Right atrium auricular region (tissue), 2 donors: ENCODE results near the gene OR10J5.

DNA sequence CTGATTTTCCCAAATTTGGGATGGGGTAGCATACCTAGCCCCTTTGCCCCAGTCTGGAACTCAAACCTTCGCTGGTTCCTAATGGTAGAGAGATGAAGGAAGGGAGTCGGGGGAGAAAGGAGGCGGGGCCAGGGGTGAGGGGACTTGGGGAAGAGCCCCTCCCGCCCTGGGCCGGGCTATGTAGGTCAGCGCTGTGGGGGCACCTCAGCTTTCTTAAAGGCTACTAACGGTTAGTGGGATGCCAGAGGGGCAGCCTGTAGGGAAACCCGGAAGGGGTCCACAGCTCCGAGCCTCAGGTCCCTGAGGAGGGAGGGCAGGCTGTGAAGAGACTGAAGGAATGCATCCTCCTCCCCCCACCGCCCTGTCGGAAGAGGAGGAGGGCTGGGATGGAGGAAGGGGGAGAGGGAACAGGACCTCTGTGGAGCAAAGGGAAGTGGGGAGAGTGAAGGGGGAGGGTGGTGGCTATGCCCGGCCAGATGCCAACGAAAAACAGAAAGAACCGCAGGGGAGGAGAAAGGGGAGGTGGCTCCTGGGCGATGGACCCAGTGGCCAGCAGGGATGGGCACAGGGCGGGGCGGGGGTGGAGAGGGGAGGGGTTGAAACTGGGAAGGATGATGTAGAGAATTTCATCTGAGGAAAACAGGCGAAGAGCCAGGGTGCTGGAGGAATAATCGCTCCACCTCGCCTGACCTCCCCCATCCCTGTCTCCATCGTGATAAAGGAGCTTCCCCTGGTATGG is 1.4 kb downstream of the CADM3 start:
- PRO-cap: bidirectional peak, plus-strand start at position 629 of the sequence, minus-strand start at position 366 of the sequence
- RAMPAGE, long total RNA, 2 experiments: no peak in any of the 2 experiments

GRCh38 chr1:159205142-159205883 is 638 bp downstream of the ACKR1 start:
- PRO-cap: no peak
- RAMPAGE, long total RNA, 2 experiments: no peak in any of the 2 experiments

DNA sequence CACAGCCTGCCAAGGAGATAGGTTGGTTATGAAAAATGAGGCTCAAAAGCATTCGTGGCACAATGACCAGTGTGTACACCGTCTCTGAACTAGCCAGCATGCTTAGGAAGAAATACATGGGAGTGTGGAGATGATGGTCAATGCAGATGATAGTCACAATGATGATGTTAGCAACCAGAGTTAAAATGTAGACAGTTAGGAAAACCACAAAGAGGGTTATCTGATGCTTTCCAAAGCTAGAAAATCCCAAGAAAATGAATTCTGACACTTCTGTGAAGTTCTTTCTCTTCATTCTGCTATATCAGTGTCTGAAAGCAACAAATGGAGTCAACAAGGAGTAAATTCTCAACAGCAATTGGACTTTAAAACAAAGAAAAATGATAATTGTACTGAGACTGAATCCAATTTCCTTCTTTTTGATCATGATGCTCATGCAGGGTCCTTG is at the start of gene OR10J5:
TSS of gene OR10J5 (minus strand) at position 292 of the 445 bp plus-strand sequence.
- PRO-cap: no peak
- RAMPAGE, long total RNA, 2 experiments: no peak in any of the 2 experiments

GRCh38 chr1:159556730-159557127 is 20.9 kb upstream of the OR10J5 start:
- PRO-cap: no peak
- RAMPAGE, long total RNA, 2 experiments: no peak in any of the 2 experiments

- PRO-cap: no peak
- RAMPAGE, long total RNA, 2 experiments: no peak in any of the 2 experiments
These were observed 28.5 kb upstream of the DUSP23 start for GRCh38 chr1:159752334-159752613.

DNA sequence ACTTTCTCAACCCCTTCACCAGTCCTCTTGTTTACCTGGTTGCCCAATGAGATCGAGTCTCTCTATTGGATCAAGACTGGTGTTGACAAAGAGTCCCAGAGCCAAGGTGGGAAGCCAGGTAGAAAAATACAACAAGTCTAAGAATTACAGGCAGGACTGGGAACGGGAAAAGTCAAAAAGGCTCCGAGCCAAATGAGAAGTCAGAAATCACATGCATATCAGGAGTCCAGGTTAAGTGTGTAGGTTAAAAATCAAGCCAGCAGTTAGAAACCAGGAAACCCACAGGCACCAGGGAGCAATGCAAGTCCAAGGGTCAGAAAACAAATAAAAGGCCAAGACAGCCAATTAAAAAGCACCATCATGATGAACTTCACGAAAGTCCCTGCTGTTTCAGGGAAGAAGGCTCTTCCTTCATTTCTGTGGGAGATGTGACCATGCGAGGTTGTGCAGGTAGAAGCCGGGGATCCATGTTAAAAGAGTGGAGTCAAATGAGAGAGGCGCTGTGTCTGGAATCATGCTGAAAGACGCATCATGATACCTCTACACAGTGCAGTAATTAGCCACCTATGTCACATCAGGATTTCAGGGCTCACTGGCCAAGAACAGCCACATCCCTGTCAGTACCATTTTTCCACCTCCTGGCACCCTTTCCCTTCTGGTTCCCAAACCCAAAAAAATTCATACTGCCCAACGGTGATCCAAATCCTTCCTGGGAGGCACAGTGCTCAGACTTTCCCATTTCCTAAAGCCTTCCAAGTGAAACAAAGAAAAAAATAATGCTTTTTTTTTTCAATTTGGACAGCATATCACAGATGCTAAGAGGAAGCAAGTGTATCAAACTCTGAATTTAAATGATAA is 27.1 kb upstream of the DUSP23 start:
- PRO-cap: no peak
- RAMPAGE, long total RNA, 2 experiments: no peak in any of the 2 experiments

- PRO-cap: no peak
- RAMPAGE, long total RNA, 2 experiments: no peak in any of the 2 experiments
These were observed 24.8 kb upstream of the DUSP23 start for GRCh38 chr1:159756074-159756350.

DNA sequence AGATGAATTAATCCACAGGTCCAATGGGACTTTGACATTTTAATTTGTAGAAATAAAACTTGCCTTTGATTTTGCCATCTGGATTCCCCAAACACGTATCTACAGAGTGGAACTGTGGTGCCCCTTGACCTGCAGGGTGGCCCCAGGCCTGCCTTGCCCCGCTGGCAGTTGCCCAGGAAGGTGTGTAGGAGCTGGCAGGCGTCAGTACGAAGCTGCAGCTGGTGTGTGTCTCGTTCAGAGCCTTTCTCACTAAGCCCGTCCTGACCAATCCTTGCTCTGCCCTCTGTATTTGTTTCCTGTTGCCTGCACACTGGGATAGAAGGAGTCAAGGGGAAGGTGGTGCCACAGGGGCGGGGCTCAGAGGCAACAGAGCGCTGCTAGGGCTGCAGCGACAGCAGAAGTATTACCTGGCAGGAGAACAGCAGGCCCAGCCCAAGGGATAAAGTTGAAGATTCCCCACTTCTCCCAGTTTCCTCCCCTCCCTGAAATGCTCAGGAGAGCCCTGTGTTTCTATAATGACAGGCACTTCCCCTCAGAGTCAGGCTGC is 5.2 kb upstream of the VSIG8 start:
- PRO-cap: no peak
- RAMPAGE, long total RNA, 2 experiments: no peak in any of the 2 experiments

DNA sequence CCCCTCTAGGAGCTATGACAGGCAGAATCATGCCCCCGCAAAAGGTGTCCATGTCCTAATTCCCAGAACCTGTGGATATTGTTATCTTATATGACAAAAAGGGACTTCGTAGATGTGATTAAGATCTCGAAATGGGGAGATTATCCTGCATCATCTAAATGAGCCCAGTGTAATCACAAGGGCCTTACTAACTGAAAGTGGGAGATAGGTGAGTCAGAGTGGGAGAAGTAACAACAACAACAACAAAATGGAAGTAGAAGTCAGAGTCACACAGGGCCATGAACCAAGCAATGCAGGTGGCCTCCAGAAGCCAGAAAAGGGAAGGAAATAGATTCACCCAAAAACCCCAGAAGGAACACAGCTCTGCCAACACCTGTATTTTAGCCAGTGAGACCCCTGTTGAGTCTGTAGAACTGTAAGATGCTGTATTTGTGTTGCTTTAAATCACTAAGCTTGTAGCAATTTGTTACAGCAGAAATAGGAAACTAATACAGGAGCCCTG is 4.1 kb downstream of the TAGLN2 start:
- PRO-cap: no peak
- RAMPAGE, long total RNA, 2 experiments: no peak in any of the 2 experiments

DNA sequence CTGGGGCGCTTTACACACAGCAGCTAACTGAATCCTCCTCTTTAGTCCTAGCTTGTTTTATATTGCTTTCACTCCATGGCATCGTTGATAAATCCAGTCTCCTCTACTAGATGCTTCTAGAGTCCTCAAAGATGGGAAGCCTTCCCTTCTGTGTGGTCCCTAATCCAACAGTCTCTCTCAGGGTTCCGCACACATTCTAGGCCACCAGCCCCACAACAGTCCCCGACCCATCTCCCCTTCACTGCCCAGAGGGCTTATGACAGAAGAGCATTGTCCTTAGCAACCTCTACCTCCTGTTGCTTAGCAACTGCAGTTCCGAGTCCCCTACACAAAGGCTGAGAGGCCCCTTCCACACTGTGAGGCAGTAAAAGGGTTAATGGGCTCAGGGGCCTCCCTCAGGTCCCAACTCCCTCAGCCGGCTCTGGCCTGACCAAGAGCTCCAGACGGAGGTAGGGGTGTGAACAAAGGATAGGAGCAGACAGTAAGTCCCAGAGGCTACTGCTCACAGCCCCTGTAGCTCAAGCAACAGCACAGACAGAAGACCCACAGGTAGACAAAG is 4.3 kb downstream of the IGSF9 start:
- PRO-cap: no peak
- RAMPAGE, long total RNA, 2 experiments: no peak in any of the 2 experiments

DNA sequence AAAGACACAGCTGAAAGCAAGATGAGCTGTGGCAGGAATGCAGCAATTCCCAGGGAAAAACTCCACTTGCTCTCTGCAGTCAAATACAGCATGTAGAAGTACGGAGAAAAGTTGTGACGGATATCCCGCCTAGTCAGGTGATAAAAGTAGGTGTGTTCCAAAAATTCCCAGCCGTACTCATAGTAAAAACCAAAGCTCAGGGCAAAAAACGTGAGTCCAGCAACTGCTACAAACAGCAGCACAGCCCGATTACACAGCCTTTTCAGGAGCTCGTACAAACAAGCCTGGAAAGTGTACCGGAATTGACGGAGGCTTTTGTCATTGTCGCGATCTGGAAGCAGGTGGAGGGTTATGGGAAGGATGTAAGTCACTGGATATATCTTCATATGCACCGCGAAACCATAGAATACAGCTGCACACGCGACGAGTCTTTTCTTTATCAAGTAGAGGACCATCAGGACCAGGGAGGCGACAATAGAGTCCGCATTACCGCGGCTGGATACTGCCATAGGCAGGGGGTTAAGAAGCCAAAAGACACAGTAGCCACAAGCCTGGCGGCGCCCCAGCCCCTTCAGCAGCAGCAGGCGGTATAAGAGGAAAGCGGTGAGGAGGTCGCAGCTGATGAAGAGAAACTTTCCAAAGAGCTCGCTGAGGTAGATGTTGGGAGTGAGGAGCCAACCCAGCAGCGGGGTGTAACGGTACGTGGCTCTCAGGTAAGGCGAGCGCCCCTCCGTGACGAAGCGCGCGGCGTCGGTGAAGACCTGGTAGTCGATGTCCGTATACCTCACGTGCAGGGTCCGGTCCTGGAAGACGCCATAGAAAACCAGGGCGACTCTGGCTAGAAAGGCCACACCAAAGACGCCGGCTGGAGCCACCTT is 731 bp downstream of the PIGM start:
- PRO-cap: unidirectional peak, plus-strand start at position 321 of the sequence; unidirectional peak, plus-strand start at position 385 of the sequence
- RAMPAGE, long total RNA, 2 experiments: no peak in any of the 2 experiments

DNA sequence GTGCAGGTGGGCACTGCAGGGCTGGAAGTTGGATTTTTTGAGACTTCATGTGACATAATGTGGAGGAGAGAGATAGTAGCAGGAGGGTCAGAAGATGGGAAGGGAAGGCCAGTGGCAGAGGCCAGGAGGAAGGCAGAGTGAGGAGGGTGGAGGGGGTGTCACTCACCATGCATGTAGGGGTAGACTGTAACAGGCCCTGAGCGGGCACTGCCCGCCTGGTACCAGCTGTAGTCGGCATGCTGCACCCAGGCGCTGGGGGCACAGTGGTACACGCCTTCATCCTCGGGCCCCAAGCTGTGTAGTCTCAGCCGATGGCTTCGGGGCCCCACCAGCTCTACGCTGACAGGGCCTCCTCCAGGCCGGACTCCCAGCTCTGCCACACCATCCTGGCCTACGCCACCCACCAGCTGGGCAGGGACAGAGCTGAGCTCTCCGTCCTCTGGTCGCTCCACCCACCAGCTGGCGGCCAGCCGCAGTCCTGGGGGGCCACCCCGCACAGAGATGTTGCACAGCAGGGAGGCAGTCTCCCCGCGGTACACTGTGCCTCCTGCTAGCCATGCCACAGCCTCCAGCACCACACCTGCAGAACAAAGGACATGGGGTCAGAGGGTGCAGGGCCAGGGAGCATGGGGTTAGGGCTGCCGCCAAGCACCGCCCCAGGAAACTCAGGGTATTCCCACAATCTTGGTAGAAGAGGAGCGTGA is 6.2 kb downstream of the IGSF8 start:
- PRO-cap: no peak
- RAMPAGE, long total RNA, 2 experiments: no peak in any of the 2 experiments

DNA sequence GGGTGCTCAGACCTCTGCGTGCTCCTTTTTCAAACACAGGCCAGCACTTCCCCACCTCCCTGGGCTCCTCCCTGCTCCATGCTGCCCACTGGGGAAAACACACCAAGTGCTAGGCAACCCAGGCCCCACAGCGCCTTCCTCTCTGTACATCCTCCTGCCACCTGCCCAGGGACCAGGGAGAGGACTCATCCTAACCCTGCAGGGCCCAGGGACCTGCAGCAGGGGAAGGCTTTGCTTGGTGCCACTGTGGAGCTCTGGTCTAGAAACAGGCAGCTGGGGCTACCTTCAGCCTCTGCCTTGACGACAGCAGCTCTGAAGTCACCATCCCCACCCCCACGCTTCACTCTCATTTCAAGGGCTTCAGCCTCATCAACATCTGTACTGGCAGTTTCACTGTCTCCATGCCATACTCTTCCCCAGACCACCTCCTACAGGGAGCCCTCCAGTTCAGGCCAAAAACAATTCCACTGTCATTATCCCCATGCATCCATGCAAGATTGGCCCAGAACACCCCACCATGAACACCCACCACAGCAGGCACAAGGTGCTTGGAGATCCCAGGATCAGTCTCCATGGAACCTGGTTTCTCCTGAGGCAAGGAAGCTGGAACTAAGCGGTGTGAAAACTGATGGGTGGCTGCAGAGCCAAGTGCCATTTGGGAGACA is 1.1 kb downstream of the IGSF8 start:
- PRO-cap: no peak
- RAMPAGE, long total RNA, 2 experiments: no peak in any of the 2 experiments

GRCh38 chr1:160168997-160169993 is 17.9 kb downstream of the ATP1A4 start:
- PRO-cap: no peak
- RAMPAGE, long total RNA, 2 experiments: no peak in any of the 2 experiments

DNA sequence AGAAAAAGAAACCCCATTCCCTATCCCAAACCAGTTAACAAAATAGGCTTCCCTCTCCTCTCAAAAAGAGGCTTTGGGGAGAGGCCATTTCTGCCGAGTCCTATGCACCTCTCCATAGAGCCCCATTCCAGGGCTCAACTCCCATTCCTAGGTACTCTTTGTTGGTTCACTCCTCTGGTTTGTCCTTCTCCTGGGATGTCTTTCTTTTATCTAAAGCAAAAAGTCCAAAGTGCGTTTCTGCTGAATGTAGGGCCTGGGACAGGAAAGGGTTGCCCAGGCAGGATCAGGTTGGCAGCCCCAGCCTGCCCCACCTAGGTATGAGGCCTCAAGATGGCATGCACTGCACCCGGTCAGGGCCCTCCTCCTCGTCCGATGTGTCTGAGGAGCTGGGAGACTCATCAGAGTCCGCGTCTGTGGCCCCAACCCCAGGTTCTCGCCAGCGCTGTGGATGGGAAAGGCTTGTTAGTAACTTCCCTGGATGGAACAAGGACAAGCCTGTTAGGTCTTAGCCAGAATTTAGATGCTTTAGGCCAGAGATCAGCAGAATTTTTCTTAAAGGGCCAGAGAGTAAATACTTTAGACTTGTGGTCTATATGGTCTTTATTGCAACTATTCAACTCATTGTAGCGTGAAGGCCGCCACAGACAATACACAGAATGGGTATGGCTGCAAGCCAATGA is 12.2 kb downstream of the PEA15 start:
- PRO-cap: no peak
- RAMPAGE, long total RNA, 2 experiments: no peak in any of the 2 experiments

DNA sequence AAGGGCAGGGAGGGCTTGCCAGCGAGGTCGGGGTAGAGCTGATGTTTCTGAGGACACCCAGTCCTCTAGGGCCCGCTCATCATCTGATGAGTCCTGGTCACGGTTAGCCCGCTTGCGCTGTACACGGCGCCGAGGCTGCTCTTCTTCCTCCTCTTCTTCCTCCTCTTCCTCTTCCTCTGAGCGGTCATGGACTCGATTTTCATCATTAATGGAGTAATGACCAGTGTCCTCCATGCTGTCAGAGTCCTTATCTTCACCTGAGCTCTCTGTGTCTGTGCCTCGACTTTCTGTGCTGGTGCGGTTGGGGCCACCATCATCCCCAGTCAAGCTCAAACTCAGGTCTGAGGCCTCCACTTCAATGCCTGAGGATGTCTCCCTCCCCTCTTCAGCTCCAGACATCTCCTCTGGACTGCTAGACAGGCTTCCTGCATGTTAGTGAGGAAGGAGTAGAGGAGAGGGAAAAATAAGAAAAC is 22.4 kb downstream of the DCAF8 start:
- PRO-cap: no peak
- RAMPAGE, long total RNA, 2 experiments: no peak in any of the 2 experiments

DNA sequence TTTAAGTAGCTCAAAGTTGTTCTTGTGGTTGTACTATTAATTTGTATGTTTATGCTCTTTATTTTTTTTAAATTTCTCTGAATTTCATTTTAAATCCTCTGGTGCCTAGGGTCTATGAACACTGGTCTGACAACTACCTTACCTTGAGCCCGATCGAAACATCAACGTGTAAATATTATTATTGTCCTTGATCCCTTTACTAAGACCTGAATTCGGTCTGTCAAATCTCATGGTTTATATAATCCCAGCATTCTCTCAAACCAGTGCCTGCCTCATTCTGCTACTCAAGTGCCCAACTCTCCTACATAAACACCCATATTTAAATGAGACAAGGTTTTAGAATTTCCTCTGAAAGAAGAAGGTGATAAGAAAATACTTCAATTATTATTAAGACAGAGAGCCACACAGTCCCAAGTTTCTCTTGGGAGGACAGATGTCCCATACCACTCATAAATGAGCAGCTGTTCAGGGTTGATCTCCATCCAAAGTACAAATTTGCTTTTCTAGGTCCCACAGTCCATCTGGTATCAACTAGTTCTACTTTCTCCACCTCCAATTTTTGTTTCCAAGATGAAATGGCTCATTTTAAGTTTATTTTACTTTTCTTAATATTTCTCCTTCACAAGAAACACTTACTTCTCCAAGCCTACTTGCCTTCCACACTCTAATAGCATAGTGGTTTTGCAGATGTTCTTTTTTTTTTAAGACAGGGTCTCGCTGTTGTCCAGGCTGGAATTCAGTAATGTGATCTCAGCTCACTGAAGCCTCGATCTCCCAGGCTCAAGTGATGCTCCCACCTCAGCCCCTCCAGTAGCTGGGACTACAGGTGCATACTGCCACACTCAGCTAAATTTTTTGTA is 11.3 kb downstream of the DCAF8 start:
- PRO-cap: no peak
- RAMPAGE, long total RNA, 2 experiments: no peak in any of the 2 experiments

DNA sequence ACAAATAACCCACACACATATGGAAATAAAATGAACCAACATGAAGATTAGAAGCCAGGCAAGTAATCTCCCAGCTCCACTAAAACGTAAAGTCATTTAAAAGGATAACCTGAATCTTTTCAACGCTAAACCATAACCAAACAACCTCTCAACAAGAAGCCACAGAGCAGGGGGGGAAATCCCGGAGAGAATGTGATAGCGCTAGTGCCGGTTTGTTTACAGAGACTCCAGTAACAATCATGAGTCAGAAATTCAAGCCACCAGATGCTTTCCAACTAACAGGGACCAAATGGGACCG is 901 bp downstream of the DCAF8 start:
- PRO-cap: bidirectional peak, plus-strand start outside the sequence, minus-strand start at position 194 of the sequence
- RAMPAGE, long total RNA, 2 experiments: start-site peak on the plus strand in 1 of 2 experiments, centred at position 222 of the sequence, 9 reads per replicate

DNA sequence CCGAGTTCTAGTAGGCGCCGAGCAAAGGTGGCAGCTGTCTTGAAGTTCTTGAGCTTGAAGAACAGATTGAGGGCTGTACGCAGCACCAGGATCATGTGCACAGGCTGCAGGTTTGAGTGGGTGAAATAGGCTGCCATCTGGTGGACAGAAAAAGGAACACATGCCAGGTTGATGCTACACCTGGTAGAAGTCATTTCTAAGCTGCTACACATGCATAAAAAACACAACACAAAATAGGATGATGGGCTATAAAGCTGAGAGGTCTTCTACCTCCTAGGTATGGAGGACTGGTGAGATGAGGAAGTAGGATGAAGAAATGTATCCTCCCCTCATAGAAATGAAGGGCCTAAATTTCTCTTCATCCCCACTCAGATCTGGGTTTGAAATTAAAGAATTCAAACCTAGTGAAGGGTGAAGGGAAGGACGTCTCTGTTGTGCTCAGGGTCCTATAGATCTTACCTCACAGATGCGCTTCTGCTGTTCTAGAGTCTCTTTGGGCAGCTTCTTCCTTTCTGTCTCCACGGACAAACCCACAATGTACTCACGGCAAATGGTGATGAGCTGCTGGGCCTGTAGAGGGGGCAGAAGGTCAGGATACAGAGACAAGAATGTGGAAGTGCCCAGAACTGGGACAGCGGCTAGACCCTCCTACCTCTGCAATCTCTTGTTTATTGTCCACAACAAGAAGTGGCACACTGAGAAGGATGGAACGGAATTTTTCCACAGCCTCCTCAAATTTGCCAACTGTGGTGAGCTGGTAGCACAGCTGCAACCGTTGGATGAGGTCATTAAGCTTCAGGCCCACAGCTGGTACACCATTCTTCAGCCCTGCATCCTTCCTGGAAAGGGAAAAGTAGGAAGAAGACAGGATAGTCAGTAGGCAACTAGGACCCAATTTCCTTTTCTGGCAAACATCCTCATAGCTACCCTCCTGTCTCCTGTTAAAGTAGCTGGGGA is 6.7 kb upstream of the PEX19 start:
- PRO-cap: no peak
- RAMPAGE, long total RNA, 2 experiments: no peak in any of the 2 experiments

- PRO-cap: no peak
- RAMPAGE, long total RNA, 2 experiments: no peak in any of the 2 experiments
These were observed 19.2 kb downstream of the COPA start for GRCh38 chr1:160323926-160324222.